Measurements from ENCODE around the gene H3C2.

- PRO-cap, result unidirectional peak, minus-strand start at chr6:25963698
Measured at GRCh38 chr6:25962945-25964081, 711 bp downstream of the TRIM38 start.

- PRO-cap, result unidirectional peak, plus-strand start at chr6:26031233; bidirectional peak, plus-strand start at chr6:26032248, minus-strand start at chr6:26032097
Measured at GRCh38 chr6:26031146-26032162, at the start of gene H3C2. Gene H3C2, minus strand, starts transcription at chr6:26032099.

GRCh38 chr6:26046856-26047261 lies 1.7 kb downstream of the H3C3 start:
- PRO-cap, result no peak

DNA sequence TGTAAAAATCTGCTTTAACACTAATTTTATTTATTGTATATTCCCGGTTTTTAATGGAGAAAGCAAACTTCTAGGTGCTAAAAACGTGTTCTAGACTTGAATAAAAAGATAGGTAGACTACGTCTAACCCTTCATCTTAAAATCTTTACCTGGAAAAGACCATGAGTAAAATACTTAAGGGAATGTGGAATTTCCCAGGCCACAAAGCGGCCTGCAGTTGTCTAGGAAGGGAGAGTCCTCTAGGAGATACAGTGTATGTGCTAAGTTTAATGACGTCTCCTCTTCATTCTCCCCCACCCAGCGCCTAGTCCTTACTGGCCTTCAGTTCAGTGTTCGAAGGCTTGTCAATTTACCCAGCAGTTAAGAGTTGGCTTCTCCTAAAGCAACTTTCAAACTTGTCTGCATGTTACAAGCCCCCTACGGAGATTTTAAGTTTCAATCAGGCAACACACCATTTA lies 1.4 kb downstream of the H2BC4 start:
- PRO-cap, result no peak

DNA sequence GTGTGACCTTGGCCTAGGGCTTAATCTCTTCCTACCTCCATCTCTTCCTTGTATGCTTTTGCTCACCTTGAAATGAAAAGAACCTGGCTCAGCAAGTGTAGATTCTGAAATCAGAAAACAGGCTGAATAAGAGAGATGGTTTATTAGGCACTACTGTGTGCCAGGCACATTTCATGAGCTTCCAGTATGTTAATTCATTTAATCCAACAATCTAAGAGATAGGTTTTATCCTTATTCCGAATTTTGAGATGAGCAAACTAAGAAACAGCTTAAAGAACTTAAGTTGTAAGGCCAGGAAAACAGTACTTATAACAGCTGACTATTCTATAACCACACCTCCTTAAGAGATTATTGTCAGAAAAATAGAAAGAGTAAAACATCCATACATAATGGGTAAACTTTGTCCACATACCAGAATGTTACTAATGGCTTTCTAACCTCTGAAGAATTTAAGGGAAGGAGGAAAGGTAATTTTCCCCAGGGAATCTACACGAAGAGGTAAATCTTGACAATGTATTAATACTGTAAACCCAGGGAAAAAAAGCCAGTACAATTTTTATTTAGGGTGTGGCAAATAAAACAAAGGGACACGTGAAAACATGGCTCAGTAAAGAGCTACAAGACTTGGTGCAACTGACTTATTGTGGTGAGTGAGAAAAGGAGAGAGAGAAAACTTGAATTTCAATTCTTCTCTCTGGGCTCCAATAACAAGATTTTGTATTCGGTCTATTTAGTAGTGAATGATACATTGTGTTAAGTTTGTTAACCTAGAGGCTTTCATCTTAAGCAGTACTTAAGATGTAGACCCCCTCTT lies 2.9 kb downstream of the H2AC6 start:
- PRO-cap, result no peak

- PRO-cap, result no peak
Measured at GRCh38 chr6:26138555-26139184, 14.7 kb downstream of the H2AC6 start.

- PRO-cap, result no peak
Measured at GRCh38 chr6:26193891-26194840, 2.9 kb downstream of the H3C4 start.

DNA sequence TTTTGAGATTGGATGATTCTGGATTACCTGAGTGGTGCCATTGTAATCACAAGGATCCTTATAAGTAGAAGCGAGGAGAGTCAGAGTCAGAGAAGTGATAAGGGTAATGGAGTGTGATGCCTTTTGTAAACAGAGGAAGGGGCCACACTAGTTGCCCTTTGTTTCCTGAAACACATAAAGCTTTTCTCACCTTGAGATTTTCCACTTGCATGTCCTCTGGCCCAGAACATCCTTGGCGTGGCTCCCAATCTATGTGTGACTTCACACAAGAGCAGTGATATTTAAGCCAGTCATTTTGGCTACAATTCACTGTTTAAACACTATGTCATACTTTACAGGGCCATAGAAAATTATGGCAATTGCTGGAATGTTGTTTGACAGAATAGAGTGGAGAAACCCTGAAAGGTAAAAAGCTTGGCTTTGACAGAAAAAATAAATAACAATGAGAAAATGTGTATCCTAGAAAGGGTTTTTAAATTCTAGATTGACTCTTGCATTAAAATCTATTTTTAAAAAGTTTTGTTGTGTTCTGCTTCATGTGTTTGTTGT lies 3.0 kb downstream of the H4C7 start:
- PRO-cap, result bidirectional peak, plus-strand start at position 377 of the sequence, minus-strand start at position 234 of the sequence

GRCh38 chr6:26250831-26251136 lies 349 bp upstream of the H3C7 start:
- PRO-cap, result no peak

- PRO-cap, result bidirectional peak, plus-strand start at chr6:26272442, minus-strand start at chr6:26272482; bidirectional peak, plus-strand start at chr6:26272934, minus-strand start at chr6:26272678
Measured at GRCh38 chr6:26272049-26272779, 517 bp upstream of the H2BC10 start.

DNA sequence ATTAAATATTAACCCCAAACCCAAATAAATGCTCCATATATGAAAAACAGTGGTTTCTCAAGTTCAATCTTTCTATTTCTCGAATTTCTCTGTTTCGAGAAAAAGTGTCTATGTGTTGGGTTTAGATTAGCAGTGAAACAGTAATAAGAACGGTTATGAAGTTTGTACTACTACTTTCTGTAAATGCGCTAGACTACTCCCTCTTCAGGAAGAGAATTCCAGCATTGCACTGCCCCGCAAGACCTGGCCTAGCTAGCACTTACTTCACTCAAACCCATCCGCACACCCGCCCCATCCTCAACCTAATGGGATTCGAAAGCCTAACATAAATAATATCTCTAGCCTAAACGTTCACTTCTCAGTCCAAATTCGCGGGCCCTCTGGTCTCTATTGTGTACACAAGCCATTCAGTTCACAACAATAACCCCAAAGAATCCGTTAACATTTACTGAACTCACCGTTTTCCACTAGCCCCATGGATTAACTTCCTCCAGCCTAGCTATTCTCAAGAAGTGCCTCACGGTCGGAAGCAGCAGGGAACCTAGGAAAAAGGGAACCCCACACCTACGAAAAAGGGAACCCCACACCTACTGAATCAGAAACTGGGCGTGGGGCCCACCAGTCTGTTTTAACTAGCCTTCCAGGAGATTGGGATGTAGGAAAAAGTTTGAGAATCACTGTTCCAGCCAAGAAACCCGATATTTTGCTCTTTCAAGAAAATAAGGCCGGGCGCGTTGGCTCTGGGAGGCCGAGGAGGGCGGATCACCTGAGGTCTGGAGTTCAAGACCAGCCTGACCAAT lies 34.2 kb upstream of the H4C8 start:
- PRO-cap, result no peak

- PRO-cap, result no peak
Measured at GRCh38 chr6:26413934-26414465, 11.9 kb downstream of the BTN3A1 start.

- PRO-cap, result no peak
Measured at GRCh38 chr6:26465160-26465586, 7.4 kb downstream of the BTN2A1 start.

DNA sequence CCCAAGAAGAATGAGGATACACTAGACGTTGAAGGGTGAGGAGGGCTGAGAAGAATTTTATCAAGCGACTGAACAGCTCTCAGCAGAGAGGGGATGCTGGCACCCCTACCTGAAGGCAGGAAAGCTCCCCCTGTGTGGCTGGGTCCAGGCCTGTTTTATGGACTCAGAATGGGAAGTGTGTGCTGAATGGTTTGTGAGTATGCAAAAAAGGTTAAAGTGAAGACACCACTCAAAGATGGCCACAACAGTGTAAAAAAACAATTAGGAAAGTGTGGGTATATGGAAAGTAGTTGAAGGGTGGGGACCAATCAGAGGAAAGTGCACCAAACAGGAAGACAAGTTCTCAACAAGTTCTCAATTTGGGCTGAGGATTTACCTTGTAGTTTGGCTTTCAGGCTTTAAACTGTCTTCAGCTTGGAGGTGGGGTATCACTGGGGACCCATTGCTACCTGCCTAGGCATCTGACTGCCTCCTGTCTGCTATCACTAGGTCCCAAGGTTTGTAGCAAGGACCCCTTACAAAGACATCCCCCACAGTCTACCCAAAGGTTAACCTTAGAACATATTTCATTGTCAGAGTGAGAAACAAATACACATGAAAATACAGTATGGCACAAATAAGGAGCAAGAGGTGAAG lies 15.1 kb downstream of the BTN2A1 start:
- PRO-cap, result no peak

DNA sequence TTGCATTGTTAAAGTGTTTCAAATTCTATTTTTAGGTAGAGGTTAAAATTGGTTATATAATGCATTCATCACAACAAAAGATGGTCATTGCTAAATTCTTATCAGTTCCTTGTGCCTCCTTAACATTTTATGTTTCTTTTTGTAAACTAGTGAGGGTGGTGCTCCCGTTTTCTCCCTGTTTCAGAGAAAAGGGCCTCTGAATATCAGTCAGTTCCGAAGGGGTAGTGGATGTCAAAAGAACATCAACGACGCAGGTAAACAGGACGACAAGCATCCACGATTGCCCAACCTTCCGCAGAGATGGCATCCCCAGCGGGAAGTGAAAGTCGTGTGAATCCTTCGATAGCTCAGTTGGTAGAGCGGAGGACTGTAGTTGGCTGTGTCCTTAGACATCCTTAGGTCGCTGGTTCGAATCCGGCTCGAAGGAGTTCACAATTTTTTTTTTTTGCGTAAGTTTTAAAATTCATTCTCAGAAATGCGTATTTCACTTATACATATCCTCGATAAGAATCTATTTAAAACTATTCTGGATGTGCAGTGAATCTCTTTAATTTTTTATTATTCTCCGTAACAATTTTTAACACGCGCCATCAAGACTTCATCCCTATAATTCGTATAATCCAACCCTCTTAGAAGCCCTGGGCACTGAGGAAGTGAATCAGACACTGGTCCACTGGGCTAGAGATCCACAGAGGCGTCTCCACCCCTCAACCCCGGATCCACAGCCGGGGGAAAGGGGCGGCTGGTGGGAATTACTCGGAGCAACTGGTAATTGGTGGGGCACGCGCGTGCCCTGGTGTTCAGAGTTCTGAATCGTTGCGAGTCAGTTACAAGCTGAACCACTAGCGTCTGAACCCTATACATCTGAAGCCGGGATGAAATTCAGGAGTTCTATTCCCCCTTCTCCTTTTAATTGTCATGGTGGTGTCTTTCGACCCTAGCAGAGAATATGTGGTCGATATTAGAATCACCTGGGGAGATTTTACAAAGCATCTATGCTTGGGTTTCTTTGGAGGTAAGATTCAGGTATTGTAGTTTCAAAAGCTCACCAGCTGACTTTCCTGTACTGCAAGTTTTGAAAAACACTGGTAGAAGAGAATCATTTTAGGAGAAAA lies 27.9 kb upstream of the ABT1 start:
- PRO-cap, result no peak

DNA sequence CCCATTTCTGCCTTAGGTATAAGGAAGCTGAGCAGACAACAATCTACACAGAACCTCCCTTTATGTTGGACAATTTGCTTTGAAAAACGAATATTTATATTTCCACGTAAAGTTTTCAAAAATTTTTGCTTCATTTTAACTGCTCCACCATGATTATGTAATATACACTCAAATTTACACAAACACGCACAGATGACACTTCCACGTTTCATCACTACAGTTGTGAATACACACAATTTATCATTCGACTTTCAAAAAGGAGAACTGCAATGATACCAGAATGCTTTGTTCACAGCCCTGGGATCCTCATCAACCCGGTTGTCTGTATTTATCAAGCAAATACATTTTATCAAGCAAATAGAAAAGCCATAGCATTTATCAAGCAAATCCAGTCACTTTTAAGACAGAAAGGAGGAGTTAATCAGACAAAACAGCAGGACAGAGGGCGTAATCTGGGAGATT lies 20.4 kb upstream of the ABT1 start:
- PRO-cap, result no peak

DNA sequence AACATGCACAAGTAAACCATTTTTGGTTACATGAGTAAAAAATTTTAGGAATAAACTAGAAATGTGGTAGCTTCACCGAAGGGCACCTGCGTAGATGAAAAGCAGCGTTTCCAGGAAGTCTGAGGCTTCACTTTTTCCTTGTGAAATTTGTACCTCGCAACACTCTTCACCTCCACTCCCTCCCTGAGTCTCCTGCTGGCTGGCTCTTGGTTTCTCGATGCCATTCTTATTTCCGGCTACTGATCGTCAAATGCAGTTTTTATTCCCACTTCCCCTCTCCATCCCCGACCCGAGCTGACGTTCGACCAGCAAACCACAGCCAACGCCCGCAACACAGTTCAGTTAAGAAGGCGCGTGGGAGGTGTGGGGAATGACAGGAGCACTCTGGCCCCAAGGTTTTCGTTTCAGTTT lies 19.5 kb upstream of the ABT1 start:
- PRO-cap, result no peak

GRCh38 chr6:26743039-26743375 lies 83.5 kb upstream of the ZNF322 start:
- PRO-cap, result no peak

GRCh38 chr6:27092187-27092627 lies 40.4 kb downstream of the H2BC11 start:
- PRO-cap, result no peak

DNA sequence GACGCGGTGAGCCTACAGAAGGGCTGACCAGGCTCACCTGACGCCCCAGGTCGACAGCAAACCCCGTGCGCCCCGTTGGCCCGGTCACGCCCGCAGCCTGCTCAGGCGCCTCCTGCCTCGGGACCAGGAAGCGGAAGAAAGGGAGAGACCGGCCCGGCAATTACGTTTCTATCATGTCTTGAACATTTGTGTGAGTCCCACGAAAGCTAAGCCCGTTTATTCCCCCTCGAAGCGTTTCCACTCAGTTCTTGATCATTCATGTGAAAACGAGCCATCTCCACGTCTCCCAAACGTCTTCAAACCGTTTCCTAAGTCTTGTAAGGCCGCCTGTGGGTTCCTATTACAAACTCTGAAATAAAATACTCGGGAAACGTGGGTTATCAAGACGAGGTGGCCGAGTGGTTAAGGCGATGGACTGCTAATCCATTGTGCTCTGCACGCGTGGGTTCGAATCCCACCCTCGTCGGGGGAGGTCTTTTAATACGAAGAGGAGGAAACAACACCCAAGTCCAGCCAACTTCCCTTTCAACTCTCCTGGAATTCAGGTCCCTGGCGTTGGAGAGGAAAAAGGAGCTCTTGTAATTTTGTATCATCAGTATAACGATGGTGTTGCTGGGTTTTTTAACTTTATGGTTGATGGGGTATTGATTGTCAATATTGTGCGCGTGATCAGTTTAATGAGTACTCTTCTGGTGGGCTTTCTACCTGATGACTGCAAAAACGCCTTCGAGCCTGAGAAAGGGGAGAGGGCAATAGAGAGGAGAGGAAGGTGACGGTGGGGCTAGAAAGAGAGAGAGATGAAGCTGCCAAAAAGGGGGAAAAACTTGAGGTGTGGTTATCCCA lies 35.5 kb downstream of the H2BC11 start:
- PRO-cap, result no peak

All from colonic mucosa (tissue), 1 donor.